Umbilical cord (tissue), 2 donors: ENCODE data around the genes HLA-E, DHX16 and SFTA2.

DNA sequence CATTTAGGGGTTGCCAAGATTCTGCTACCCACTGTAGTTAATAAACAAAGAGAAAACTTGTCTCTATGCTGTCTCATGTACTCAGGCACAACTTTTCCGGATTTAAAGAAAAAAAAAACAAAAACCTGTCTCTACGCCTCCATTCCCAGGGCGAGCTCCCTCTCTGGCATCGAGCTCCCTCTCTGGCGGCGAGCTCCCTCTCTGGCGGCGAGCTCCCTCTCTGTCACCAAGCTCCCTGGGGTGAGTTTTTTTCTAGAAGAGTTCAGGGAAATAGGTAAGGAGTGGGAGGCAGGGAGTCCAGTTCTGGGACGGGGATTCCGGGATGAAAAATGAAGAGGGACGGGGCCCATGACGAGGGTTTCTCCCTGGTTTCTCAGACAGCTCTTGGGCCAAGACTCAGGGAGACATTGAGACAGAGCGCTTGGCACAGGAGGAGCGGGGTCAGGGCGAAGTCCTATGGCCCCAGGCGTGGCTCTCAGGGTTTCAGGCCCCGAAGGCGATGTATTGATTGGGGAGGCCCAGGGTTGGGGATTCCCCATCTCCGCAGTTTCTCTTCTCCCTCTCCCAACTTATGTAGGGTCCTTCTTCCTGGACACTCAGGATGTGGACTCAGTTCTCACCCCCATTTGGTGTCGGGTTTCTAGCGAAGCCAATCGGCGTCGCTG lies 16.5 kb upstream of the HLA-A start:
- RAMPAGE, long total RNA: no peak

DNA sequence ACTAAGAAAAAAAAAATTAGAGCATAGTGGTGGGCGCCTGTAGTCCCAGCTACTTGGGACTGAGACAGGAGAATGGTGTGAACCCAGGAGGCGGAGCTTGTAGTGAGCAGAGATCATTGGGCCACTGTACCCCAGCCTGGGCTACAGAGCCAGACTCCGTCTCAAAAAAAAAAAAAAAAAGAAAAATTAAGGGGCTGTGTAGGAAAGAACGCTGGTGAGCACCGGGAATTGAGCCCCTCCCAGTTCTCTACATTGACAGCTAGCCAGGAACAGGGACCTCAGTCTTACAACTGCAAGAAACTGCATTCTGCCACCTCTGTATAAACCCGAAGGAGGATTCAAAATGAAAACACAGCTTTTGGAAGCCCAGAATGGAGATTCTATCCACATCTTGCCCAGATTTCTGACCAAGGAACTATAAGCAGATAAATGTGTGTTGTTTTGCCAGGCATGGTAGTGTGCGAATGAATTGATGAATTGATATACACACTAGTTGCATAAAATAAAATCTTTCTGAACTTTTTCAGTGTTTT lies 1.8 kb upstream of the HLA-A start:
- RAMPAGE, long total RNA: no peak

DNA sequence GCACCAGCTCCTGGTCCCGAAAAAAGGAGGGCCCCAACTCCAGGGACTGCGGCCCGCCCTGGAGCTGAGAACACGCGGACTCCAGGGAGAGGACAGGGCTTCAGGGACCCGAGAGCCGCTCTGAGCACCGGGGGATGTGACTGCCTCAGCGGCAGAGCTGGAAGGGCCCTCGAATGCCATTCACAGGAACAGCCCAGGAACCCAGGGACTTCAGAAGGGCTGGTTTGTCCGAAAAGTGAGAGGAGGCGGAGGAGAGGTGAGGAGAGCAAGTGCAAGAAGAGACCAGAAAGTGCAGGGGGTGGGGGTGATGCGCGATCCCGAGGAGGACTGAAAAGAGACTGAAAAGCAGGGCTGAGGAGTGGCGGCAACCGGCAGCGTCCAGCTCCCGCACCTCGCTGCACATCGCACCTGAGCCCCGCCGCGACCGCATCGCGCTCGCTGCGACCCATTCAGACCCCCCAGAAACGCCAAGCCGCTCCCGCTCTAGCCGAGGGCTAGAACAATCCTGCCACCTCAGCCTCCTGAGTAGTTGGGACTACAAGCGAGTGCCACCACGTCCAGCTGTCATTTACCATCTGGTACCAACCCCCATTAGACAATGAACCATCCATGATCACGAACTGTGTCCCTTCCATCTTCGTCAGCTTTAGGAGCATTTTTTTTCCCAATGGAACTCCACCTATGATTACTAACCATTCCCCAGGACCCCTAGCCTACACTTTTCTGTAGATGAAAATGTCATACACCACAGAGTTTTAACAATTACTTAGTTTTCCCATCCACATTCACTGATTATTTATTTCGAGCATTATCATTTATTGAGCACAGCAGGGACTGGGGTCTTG lies 33.2 kb downstream of the HLA-A start:
- RAMPAGE, long total RNA: no peak

DNA sequence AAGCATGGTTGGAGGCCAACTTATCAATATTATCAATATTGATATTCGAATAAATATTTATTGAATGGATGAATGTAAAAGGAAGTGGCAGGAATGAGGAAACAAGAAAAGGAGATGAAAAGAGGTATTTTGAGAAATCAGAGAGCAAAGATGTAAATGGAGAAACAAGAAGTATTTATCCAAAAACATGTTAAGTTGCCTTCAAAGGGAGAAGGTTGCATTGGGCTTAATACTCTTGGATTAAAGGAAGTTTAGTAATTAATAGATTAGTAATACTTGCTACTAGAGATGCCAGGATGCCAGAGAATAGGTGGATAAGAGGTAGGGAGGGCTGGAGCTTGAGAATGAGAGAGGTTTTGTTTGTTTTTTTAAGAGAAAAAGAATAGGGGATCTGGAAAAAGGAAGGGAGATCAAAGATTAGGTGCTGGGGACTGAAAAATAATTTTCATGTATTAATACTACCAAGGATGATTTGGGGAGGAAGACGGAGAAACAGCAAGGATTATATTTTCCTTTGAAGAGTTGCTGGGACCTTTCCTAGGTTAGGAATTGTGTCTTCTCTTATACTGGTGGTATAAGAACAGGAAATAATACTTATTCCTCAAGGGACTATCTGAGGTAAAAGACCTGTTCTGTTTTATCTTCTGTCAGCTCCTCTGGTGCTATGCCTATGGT lies 952 bp downstream of the PPP1R11 start:
- RAMPAGE, long total RNA: no peak

GRCh38 chr6:30091569-30092432 lies 16.2 kb upstream of the RNF39 start:
- RAMPAGE, long total RNA: no peak

DNA sequence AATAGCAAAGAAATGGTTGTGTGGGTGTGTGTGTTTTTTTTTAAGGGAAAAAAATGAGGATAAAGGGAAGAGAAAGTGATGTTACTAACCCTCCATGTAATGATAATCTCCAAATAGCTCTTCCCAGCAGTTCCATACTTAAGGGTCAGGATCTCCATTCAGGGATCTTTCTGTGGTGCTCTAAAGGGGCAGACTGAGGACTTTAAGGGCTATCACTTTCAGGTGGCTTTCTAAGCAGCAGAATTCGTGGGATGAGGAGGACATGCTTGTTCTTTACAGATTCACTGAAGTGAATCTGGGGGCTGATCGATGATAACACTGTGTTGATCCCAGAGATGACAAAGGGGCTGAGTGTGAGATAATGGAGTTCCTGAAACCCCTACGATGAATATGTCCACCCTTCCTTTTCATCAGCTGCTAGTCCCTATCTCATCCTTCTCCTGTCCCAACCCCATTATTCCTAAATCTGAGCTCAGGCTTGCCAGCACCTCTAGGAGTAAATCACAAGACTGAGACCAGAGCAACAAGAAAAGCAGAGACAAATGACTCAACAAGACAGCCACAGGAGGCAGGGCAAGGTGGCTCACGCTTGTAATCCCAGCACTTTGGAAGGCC lies 16.8 kb upstream of the TRIM39 start:
- RAMPAGE, long total RNA: no peak

GRCh38 chr6:30489026-30489629 lies at the start of gene HLA-E:
HLA-E (plus strand) TSS chr6:30489509.
- RAMPAGE, long total RNA: start-site peak on the plus strand at chr6:30489508-30489580, 630 and 295 reads in 2 replicates

- RAMPAGE, long total RNA: no peak
Measured at GRCh38 chr6:30527653-30528488, 28.4 kb downstream of the GNL1 start.

- RAMPAGE, long total RNA: no peak
Measured at GRCh38 chr6:30546428-30547564, 9.5 kb downstream of the GNL1 start.

- RAMPAGE, long total RNA: no peak
Measured at GRCh38 chr6:30555364-30555530, 1.0 kb downstream of the GNL1 start.

GRCh38 chr6:30570516-30571358 lies 505 bp upstream of the ABCF1 start:
- RAMPAGE, long total RNA: no peak

GRCh38 chr6:30672359-30673370 lies at the start of gene DHX16:
DHX16 (minus strand) TSS chr6:30673006.
- RAMPAGE, long total RNA: start-site peak on the minus strand at chr6:30672994-30673007, 110 and 151 reads in 2 replicates

- RAMPAGE, long total RNA: no peak
Measured at GRCh38 chr6:30683384-30683832, 3.0 kb downstream of the PPP1R18 start.

DNA sequence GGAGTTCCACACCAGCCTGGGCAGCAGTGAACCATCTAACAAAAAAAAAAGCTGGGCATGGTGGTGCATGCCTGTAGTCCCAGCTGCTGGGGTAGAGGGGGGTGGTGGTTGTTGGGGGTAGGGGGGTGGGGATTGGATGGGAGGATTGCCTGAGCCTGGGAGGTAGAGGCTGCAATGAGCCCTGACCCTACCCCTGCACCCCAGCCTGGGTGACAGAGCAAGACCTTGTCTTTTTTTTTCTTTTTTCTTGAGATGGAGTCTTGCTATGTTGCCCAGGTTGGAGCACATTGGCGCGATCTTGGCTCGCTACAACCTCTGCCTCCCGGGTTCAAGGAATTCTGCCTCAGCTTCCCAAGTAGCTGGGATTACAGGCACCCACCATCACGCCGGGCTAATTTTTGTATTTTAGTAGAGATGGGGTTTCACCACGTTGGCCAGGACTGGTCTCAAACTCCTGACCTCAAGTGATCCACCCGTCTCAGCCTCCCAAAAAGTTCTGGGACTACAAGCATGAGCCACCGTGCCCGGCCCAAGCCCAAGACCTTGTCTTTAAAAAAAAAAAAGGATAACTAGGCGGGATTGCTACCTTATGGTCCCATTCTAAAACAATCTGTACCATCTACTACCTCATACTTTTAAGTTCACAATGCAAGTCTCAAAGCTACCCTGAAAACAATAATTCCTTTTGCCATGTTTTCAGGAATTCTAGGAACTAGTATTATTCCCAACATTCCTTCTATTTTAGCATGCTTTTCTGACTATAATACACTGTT lies 6.4 kb downstream of the TUBB start:
- RAMPAGE, long total RNA: no peak

DNA sequence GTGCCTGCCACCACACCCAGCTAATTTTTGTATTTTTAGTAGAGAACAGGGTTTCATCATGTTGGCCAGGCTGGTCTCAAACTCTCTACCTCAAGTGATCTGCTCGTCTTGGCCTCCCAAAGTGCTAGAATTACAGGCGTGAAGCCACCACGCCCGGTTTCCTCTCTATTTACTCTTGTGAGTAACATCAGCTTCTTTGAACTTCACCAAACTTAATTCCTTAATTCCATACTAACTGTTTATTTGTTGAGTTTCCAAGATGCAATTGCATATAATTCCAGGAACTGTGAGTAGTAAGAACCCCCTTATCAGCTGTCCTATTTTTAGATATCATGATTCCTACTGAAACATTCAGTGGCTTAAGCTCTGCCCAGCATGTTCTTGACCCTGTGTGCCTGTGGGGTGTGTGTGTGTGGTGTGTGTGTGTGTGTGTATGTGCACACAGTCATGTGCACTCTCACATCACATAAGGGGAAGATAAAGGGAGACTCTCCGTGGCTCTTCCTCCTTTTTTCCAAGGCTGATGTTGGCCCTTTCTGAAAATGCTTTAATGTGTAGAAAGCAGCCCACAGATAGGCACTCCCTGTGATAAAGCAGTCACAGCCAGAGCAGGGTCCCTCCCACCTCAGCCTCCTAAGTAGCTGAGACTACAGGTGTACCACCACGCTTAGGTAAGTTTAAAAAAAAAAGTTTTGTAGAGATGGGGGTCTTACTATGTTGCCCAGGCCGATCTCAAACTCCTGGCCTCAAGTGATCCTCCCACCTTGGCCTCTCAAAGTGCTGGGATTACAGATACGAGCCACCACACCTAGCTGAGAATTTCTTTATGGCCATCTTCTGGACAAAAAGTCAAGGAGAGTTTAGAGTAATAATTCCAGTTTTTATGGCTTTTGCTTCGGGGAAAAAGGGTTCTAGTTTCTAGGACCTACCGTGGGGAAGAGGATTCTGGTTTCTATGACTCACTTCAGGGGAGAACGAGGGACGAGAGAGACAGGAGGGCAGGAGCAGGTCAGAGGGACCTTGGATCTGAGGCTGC lies 69.0 kb upstream of the IER3 start:
- RAMPAGE, long total RNA: no peak

GRCh38 chr6:30843865-30844555 lies 40.3 kb upstream of the DDR1 start:
- RAMPAGE, long total RNA: no peak

DNA sequence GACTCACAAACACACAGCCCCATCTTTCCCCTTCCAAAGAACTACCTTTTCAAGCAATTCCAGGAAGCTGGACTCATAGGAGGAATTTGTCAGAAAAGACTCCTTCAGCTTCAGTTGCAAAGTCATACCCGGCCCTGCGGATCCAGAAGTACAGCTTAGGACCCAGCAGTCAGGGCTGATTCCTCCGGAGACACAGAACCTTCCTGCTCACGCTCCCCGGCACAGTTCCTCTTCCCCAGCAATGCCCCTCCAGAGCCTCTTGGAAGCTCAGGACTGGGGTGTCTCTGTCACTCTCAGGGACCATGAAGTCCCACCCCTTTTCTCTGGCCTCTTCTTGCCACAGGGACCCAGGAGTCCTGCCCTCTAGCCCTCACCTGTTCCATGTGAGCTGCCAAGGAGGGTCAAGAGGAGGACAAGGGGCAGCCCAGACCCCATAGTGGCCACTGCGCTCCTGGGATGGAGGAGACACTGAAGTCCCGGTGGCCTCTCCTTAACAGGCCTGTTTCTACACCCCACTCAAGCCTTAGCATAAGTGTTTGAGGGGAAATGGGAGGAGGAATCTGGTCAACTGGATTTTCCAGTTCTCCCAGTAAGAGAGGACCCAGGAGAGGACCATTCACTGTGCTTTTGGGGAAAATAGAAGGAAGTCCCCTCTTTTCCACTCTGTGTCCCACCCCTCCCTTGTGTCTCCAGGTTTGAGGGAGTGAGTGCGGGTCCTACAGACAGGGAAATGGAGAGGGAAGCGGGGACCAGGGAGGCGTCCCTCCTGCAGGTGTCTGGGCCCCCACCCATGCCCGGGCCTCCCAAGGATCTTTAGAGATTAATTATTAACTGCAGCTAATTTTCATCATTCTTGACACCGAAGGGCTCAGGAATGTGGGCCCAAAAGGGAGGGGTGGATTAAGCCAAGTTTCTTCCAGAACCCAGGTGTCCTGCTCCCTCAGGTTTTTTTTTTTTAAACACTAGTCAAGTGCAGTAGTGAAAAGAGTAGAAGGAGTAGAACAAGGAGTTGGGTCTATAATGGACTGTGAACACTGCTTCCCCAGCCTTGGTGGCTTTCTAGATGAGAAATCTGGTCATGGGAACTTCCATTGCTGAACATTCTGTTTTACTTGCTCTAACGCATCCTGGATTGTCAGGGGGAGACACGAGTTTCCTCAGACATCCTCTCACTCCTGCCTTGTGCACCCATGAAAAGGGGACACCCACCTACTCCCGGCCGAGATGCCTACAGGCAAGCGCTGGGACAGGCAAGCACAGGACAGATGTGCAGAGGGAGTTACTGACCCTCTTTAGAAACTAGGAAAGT lies at the start of gene SFTA2:
SFTA2 (minus strand) TSS at position 509 of the 1,309 bp plus-strand sequence.
- RAMPAGE, long total RNA: no peak

DNA sequence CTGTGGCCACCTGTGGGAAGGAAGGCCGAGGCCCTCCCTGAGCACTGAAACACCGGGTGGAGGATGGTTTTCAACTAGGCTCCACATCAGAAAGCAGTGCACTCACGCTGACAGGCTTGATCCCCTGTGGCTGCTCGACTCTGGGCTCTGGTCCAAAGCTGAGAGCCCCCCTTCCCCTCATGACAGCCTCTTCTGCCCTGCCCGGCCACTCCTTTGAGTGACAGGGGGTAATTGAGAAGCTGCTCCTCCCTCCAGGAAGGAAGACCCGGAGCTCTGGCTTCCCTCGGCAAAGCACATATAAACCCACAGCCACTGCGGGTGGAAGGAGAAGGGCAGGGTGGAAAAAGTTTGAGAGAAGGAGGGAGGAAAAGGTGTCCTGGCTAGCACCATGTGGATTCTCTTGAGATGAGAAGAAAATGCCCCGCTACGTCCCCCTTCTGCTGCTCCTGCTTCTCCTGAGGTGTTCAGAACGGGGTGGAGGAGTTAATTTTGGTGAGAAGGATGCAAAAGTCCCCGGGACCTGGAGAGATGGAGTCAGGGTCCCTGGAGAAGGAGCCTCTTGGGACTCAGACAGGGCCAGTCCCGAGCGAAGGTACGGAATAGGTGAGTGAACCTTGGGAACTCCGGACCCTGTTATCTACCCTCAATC lies 43.8 kb downstream of the MUC22 start:
- RAMPAGE, long total RNA: no peak

- RAMPAGE, long total RNA: no peak
Measured at GRCh38 chr6:31183819-31184455, 13.5 kb upstream of the POU5F1 start.

DNA sequence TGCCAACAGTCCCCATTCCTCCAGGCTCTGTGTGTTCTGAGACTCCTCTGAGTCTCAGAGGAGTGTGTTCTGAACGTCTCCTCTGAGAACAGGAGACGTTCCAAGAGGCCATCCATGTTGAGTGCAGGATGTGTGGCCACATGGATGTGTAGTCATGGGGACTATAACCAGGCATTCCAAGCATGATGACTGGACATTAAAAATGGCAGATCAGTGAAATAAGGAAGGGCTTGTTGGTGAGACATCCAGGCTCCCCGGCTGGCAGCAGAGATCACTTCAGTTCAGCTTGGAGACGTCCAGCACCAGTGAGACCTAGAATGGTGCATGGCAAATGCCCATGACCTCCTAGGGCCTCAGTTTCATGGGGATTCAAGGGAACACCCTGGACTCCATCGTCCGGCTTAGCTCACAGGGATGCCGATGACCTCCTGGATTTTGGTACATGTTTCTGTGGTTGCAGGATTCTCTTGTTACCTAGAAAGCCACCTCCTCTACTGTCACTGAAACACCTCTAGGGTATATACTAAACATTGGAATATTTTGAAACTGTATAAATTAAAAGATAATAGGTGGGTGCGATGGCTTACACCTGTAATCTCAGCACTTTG lies 34.4 kb upstream of the POU5F1 start:
- RAMPAGE, long total RNA: no peak